ENCODE measurements around a stretch of chr12.

- RRBS: no CpG with 5 or more reads among the region's 6 CpGs
Measured at GRCh38 chr12:96279488-96280286, 85.5 kb downstream of the ELK3 start.

DNA sequence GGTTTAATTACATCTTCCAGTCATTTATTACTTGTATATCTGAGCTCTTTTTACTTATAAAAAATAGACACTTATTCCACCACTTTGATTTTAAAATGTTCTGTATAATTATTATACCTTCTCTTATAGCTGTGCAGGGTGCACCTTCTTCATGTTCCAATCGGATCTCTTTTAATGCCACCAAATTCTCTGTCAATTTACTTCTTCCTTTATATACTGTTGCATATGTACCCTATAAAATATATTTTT lies 101.6 kb downstream of the CDK17 start:
- RRBS: no CpG with 5 or more reads among the region's 1 CpG

DNA sequence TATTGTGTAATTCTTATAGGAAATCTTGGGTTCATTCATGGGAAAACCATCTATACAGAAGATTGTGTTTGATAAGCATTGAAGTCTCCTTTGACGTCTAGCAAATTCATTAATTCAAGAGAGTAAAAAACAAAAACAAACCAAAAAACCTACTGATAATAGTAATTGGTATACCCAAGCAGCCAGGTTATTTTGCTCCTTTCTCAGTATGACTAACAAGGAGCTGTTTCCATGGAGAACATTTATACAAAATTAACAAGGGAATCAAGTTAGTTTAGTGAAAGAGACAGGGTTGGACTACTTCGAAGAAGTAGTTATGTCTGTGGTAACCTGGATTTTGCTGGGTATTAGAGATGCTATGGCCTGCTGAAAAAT lies 43.1 kb upstream of the CFAP54 start:
- RRBS: no CpG with 5 or more reads among the region's 2 CpGs

- RRBS: no CpG with 5 or more reads among the region's 2 CpGs
Measured at GRCh38 chr12:97426477-97427049, 519.5 kb downstream of the NEDD1 start.

DNA sequence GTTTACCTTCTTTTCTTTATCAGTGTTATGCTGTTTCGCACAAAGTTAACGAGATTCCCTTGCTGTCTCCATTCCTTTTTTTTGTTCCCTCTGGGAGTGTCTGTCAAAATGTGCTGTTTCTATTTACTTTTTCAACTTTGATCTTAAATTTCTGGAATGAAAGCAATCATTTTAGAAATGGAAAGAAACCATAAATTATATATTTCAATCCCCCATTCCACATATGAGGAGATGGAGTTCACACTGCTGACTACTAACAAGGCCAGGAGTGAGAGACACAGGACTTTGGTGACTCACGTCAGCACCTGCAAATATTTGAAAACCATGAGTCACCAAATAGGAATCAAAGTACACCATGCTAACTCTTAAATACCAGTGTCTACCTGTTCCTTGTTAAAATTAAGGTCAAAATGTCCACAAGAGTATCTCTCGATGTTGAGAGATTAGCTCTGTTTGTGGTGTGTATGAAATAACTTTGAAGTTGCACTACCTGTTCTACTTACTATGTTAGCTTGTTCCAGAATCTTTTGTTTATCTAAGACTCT lies 661.5 kb downstream of the NEDD1 start:
- RRBS: no CpG with 5 or more reads among the region's 4 CpGs

DNA sequence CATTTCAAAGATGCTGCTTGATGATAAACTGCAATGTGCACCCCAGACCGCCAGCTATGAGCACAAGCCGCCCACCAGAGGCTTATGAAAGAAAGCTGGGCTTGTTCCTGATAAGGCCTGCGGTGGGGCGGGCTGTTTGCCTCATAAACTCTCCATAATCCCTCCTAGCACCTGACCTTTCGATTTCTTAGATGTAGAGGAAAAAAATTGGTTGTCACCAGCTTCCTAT lies 759.3 kb upstream of the TMPO start:
- RRBS: no CpG with 5 or more reads among the region's 5 CpGs

- RRBS: no CpG with 5 or more reads among the region's 4 CpGs
Measured at GRCh38 chr12:98595575-98596362, 2.3 kb downstream of the SLC25A3 start.

- RRBS: no CpG with 5 or more reads among the region's 3 CpGs
Measured at GRCh38 chr12:99130813-99131488, 485.9 kb downstream of the APAF1 start.

- RRBS: no CpG with 5 or more reads among the region's 14 CpGs
Measured at GRCh38 chr12:99983714-99984156, 1.0 kb downstream of the ANKS1B start.

DNA sequence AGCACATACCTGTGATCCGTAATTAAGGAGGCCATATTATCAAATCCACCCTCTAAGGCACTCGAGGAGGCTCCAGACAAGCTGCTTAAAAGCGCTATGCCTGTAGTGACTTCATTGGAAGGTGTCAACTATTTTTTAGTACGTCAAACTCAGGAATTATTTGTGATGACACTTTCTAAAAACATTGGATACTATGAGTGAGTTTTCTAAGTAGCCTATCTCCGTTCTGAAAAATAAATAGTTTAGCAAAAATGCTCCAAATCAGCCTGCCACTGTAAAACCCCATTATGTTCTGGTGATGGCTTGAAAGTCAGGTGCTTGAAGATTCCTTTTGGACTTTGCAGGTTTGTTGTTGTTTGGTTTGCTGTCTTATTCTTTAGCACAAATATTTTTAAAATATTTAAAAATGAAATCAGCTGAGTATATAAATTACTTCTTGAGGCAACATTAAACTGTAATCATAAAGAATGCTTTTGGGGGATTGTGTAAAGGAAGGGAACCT lies 1.1 kb downstream of the SCYL2 start:
- RRBS: no CpG with 5 or more reads among the region's 5 CpGs

DNA sequence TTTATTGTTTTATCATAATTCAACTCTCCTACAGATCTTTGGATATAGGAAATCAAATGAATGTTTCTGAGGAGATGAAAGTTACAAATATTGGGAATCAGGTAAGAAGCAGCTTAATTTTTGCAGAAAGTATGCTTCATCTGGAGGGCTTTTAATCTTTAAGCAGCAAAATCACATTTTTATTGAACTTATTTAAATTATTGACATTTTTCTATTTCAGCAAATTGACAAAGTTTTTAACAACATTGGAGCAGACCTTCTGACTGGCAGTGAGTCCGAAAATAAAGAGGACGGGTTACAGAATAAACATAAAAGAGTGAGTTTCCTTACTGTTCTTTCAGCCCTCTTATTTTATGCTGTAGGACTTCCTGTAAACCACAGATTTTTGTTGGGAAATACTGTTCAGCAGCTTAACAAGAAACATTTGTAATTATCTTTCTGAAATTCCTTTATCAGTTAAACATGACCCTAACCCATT lies 21.2 kb upstream of the SLC17A8 start:
- RRBS: no CpG with 5 or more reads among the region's 2 CpGs

GRCh38 chr12:100567216-100567706 lies 6.2 kb upstream of the GAS2L3 start:
- RRBS: no CpG with 5 or more reads among the region's 3 CpGs

DNA sequence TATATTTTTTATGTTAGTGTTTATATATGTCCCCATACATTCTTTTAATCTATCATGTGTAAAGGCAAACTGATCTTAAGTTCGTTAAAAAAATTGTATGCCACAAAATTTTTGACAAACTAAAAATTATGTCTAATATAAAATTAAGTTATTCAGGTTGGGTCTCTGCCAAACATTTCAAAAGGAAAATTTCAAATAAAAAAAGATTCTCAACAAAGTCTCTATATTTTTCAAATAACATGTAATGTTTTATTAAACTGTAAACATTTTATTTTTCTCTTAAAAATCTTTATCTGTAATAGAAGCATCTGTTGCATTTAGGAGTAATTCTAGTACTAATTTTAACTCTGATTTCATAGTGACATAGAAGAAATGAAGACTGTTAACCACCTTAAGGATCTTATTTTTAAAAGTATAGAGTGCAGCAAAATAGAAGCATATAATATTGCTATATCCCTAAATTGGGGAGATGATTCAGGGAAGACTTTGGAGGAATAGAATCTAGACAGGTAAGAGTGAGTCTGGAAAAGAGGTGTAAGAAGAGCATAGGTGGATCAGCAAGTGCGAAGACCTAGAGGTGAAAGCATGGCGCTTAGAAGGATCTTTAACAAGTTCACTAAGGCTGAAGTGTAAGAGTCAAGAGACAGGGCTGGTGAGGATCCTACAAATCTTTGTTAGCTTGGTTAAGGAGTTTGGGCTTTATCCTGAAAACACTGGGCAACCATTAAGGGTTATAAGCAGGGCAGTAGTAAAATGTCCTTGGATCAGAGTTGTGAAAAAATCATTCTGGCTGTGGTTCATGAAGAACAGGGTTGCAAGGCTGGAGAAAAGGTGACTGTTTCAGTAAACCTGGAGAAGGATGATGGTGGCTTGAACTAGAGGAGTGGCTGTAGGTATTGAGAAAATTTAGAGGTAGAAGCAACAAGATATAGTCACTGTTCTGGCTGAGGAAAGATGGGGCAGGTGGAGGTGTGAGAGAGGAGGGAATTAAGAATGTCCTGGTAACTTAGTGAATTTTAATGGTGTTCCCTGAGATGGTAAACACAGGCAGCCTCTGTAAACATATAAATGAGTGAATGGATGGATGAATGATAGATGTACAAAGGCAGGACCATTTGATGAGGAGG lies 4.2 kb downstream of the GAS2L3 start:
- RRBS: no CpG with 5 or more reads among the region's 3 CpGs

- RRBS: no CpG with 5 or more reads among the region's 5 CpGs
Measured at GRCh38 chr12:101299710-101300338, 19.9 kb downstream of the UTP20 start.

DNA sequence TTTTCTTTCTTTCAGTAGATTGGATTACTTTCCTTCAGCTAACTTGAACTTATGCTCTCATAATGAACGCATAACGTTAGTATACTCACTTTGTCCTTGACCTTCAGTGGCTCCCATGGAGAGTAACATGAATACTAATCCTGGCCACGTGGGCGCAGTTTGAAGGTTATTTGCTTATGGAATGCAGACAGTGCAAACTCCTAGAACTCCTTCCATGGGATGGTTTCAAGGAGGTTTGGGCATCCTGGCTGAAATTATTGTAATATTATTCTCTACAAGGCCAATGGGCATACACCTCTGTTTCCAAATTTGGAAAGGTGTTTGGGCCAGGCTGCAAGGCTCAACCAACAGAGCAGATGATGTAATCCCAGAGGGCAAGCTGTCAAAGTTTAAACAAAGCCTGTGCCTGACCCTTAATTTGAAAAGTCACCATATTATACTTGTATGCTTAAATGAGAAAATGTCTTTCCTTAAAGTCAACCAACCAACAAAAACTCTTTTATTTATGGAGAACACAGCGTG lies 23.5 kb downstream of the MYBPC1 start:
- RRBS: no CpG with 5 or more reads among the region's 5 CpGs

- RRBS: no CpG with 5 or more reads among the region's 17 CpGs
Measured at GRCh38 chr12:101696549-101697236, 747 bp upstream of the CHPT1 start.

- RRBS: no CpG with 5 or more reads among the region's 4 CpGs
Measured at GRCh38 chr12:101708962-101709834, 11.8 kb downstream of the CHPT1 start.

DNA sequence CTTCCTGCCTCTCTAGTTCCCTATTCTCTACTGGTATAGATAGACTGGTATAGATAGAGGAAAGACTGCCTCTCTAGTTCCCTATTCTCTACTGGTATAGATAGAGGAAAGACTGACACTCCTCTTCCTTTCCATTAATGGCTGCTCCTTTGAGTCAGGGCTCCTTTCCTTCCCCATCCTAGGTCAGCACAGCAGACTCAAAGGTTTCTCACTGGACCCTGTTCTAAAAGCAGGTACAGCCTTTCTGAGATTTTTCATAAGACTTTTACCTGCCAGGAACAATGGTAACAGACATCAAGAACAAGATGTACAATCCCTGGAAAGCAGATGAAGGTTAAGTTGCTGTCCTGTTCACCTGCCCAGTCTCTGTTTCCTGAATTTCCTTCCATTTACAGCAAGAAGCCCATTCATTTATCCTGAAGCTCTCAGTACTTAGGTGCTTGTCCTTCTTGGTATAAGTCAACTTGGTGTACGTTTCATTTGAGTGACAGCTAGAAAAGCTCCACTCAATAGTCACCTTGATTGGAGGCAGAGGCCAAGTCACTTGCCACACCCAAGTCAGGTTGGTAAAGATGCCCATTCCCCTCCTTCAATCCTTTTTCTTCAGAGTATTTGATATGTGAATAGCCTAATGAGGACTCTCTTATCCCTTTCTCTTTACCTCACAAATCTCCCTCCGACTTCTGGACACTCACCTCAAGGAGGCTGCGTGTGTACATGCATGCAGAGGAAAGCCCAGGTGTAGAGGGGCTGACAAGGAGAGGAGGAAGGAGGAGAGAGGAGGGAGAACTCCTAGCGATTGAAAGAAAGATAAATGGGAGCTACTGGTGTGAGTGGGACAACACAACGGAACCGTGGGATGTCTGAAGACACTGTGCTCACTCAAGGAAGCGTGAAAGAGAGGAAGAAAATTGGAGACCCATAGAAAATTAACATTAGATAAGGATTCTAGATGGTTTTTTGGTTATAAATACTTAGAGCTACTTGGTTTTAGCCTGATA lies 8.9 kb upstream of the SYCP3 start:
- RRBS: no CpG with 5 or more reads among the region's 7 CpGs